ENCODE data around the genes TJP2, PTAR1 and KLF9.

- PRO-cap, result no peak
Observed at GRCh38 chr9:68738352-68738648, 33.3 kb downstream of the PIP5K1B start.

DNA sequence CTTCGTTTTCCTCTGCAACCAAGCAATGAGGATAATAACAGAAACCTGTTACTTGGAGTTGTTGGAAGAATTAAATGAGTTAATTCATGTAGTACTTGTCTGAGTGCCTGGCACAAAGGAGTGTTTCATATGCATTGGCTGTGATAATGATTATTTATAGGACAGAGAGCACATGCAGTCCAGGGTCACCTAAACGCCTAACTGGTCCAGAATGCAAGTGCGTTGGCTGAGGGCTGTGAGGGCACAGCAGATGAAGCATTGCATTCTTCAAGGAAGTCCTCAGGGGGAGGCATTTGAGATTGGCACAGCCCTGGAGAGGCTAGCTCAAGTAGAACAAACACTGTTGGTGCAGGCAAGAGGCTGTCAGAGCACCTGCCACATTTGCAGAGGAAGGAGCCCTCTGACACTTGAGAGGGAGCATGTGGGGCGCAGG, 24.9 kb downstream of the PABIR1 start:
- PRO-cap, result no peak

DNA sequence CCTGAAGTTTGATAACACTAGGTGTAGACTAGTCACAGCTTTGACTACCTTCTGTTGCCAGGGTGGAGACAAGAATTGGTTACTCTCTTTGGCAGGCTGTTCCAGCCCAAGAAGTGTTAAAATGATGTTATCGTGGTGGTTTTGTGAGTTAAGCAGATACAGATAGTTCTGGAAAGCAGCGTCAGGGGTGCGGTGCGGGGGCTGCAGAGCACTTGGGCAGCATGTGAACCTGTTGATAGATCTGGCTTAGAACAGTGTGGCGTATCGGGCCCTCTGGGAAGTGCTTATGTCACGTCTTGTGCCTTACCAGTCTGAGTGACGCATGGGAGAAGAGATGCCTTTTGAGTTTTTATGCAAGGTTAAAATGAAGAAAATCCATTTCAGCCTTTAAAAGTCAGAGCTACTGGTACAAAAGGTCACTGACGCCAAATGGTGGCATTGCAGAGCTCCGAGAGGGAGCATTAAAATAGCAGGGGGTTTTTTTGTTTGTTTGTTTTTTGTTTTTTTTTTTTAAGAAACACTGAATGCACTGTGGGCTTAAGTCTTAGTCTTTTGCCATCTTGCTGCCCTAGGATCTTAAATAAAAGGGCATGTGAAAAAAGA, 81.6 kb downstream of the PABIR1 start:
- PRO-cap, result no peak

GRCh38 chr9:69170636-69171547, 3.2 kb upstream of the TJP2 start:
- PRO-cap, result no peak

DNA sequence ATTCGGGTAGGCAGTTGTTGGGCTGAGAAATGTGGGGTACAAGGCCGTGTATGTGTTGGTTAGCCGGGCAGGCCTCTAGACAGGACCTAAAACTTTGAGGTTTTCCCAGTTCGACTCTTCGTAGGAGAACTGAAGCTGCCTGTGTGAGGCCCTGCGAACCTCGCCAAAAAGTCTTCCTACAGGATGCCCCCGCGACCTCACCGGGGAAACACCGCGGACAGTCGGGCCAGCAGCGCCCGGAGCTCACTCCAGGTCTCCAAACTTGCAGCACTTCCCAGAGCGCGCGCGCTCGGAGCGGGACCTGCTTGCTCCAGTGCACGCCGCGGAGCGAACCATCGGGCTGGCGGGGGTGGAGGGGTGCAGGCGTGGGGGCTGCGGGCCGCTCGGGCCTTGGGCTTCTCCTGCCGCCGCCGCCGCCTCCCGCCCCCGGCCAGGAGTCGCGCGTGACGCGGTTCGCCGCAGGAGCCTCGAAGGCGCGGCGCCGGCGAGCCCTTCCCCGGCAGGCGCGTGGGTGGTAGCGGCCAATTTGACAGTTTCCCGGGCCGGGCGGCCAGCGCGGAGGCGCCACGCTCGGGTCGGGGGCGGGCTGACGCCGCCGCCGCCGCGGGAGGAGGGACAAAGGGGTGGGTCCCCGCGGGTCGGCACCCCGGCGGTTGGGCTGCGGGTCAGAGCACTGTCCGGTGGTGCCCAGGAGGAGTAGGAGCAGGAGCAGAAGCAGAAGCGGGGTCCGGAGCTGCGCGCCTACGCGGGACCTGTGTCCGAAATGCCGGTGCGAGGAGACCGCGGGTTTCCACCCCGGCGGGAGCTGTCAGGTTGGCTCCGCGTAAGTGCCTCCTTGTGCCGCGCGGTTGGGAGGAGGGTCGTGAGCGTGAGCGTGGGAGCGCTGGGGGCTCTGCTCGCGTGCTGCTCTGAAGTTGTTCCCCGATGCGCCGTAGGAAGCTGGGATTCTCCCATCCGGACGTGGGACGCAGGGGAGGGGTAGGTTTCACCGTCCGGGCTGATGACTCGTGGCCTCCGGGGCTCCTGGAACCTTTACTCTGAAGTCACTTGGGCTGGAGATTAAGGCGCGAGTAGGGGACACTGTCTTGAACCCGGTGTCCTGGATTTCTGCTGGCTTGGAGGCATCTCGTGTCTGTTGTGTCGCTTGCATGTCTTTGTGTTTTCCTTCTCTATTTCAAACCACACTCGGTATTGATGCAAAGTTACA, at the start of gene TJP2:
TSS of gene TJP2 (plus strand) at position 668 of the 1,207 bp plus-strand sequence.
- PRO-cap, result bidirectional peak, plus-strand start at position 259 of the sequence, minus-strand start at position 287 of the sequence; bidirectional peak, plus-strand start at position 673 of the sequence, minus-strand start at position 536 of the sequence

GRCh38 chr9:69379565-69380188, 54.7 kb downstream of the ENTREP1 start:
- PRO-cap, result no peak

- PRO-cap, result bidirectional peak, plus-strand start at chr9:69759676, minus-strand start at chr9:69759723; bidirectional peak, plus-strand start at chr9:69760151, minus-strand start at chr9:69759932
Observed at GRCh38 chr9:69759324-69760597, at the start of gene PTAR1. Gene PTAR1 (minus strand): TSS chr9:69760011.

GRCh38 chr9:70046128-70047002, 2.7 kb downstream of the MAMDC2 start:
- PRO-cap, result no peak

- PRO-cap, result no peak
Observed at GRCh38 chr9:70143561-70144092, 100.0 kb downstream of the MAMDC2 start.

DNA sequence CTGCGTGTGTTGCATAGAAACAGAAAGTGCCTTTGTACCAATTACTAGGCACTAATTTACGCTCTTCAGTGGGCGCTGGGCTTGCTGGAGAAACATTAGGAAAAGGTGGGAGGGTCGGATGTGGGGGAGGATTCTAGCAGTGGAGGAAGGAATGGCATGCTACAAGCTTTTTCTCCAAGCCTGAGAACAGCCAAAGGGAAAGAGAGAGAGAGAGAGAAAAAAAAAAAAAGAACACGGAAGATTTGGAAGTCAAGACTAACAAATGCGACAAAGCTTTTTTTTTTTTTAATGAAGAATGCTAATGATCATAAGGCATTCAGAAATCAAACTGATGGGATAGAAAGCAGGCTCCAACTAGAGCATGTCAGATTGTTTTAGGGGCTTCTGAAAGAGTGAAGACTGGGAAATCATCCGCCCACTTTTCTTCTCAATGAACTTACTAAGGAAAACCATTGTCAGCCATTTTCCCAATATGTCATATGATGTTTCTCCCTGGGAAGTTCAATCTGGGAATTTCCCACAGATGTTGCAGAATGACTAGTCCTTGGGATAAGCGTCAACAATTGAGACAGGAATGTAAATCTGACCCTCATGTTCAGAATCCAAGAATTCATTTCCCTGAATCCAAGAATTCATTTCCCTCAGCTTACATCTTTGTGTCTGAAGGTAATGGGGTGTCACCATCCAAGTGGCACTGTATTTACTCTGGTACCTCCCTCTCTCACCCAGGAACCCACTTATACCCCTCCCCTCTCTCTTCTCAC, 7.6 kb downstream of the KLF9 start:
- PRO-cap, result no peak

DNA sequence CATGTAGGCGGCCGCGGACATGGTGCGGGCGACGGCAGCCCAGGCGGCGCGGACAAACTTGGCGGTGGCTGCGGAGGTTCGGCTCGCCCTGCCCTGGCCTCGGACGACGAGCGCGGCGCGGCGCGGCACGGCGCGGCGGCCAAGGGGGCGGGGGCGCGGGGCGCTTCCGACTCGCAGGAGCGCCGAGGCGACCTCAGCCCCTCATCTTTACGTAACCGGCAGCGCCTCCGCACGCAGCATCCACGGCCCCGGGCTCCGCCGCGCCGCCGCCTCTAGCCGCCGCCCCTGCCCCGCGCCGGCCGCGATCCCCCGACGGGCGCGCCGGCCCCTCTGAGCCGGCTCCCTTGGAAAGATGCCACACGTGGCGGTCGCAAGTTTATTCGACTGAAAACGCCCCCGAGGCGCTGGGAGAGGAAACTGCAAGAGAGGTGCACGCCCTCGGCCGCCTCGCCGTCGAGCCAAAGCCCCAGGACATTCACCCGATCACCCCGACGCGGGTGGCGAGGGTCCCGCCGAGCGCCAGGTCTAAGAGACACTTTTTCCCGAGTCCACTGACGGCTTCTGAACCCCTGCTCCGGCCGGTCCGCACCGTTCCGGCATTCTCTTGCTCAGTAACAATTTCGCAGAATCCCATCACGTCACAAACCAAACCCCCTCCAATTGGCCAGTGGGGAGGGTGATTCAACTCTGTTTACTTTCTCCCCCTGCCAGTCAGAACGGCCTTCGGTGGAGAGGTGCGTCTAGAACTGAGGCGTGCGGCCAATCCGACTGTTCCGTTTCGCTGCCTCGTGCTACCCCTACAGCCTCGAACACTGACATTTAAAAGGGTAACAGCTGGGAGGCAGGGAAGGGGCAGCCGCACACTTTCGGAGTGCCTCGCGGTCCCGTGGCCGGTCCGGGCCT, 863 bp downstream of the KLF9 start:
- PRO-cap, result bidirectional peak, plus-strand start at position 204 of the sequence, minus-strand start at position 346 of the sequence; bidirectional peak, plus-strand start at position 710 of the sequence, minus-strand start at position 606 of the sequence

- PRO-cap, result bidirectional peak, plus-strand start at chr9:70414486, minus-strand start at chr9:70414313
Observed at GRCh38 chr9:70414246-70414721, at the start of gene KLF9. Gene KLF9 (minus strand): TSS chr9:70414657.

GRCh38 chr9:70420170-70421121, 6.0 kb upstream of the KLF9 start:
- PRO-cap, result bidirectional peak, plus-strand start at chr9:70420286, minus-strand start at chr9:70420099; bidirectional peak, plus-strand start at chr9:70420460, minus-strand start at chr9:70420385; bidirectional peak, plus-strand start at chr9:70421009, minus-strand start at chr9:70420899

DNA sequence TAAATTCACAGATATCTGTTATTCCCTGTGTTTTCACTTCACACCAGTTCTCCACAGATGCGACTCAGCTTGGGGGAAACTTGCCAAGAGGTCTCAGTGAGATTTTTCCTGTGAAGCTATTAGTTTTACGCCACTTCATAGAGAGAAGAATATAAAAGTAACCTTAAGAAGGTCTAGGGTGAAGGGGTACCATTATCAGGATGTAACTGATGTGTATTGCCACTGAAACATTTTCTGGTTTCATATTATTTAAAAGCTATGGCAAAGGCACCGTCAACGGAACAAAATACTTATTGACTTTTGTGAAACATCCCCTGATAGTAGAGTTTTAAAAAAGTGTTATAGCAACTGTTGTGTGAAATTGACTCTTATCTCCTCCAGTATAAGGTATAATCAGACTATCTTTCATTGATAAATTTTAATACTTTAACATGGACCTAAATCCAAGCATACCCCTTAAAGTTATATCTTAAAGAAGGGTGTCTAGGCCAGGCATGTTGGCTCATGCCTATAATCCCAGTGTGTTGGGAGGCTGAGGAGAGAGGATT, 42.3 kb upstream of the KLF9 start:
- PRO-cap, result unidirectional peak, plus-strand start at position 252 of the sequence

DNA sequence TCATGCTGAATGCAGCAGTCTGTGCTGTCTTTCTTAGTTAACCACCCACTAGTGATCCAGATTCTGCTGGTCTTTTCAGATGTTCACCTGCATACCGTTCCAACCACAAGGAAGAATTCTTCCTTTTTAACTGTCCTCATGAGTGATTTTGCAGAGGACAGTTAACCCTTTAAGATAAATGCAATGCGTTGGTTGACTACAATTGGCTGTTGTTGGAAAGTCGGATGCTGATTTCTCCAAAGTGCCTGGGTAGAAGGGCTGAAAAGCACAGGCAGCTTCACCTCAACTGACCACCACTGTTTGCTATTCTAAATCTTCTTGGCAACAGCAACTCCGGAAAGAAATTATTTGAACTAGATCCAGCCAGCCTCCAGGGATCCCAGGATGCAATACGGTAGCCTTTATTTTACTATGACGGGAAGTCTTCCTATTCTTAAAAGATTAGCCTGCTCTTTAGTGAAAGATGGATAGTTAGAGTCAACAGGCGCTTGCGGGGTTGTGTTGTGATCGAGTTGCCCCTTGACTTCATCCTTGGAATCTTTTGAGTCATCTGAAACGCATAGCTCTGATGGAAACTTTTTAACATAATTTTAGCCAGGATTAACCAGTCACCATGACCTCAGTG, 78.5 kb upstream of the KLF9 start:
- PRO-cap, result no peak

DNA sequence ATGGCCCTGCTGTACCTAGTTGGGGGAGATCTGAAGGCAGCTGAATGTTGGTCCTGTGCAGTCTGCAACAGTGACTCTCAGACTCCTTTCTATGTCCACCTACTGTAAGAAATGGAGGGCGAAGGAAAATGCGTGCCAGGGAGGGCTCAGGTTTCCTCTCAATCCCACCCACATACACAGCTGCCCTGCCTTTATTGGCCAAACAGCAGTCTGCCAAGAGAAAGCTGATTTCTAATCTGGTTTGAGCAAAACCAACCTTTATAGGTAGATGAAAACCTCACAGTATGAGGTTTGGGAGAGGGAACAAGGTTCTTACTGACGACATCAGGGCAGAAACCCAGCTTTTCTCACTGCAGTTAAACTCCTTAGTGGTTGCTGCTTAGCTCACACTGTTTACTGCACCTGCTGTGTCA, 152.2 kb upstream of the KLF9 start:
- PRO-cap, result no peak

DNA sequence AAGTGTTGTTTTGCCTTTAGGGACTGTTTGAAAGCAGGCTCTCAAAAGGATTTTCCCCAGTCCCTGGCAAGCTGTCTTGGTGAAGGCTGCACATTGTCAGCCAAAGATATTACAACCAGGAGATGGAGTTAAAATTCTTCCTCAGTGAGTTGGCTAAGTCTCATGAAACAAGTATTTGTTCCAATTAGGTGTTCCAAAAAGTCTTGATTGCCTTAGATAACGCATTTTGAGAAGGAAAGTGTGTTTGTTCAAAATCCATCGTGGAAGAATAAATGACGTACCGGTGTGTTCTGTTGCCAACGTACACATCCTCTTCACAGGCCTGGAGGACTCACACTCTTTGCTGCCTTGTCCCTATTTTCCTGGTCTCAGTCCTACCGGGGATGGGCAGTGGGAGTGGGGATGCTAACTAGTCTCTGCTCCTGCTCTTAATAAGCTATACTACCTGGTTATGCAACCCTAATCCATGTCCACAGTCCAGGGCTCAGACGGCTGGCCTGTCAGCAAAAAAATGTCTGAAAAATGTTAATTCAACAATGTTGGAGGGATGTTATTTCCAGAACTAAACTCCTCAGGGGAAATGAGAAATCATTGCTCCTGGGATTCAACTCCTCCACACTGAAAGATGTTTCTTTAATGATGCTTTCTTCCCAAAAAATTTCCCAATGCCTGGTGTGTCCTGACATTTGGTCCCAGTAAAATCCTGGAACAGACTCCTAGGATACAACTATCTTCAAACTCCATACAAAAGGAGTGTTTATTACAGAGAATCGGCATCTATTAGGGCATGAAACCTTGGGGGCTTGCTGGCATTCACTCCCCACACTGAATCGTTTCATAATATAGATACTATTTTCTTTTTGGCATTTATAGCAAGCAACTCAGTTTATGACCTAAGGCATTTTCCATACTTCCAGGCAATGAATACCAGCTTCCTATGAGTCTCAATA, 175.4 kb upstream of the KLF9 start:
- PRO-cap, result no peak

DNA sequence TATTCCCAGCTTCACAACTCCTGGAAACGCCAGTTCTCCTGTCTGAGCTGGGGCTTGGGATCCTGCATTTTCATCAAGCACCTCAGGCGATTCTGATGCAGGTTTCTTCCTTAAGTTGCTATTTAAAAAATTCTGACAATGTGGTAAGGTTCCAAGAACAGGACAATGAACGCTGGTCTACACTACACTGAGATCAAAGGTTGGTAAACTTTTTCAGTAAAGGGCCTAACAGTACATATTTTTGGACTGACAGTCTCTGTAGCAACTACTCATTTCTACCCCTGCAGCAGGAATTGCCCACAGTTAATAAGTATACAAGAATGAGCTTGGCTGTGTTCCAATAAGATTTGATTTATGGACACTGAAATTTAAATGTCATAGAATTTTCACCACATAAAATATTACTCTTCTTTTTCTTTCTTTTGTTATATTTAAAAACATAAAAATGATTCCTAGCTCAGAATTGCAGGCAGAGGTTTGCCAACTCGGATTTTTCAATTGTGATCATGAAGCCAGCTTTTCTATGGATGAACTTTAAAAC, 87.6 kb downstream of the CEMIP2 start:
- PRO-cap, result no peak

DNA sequence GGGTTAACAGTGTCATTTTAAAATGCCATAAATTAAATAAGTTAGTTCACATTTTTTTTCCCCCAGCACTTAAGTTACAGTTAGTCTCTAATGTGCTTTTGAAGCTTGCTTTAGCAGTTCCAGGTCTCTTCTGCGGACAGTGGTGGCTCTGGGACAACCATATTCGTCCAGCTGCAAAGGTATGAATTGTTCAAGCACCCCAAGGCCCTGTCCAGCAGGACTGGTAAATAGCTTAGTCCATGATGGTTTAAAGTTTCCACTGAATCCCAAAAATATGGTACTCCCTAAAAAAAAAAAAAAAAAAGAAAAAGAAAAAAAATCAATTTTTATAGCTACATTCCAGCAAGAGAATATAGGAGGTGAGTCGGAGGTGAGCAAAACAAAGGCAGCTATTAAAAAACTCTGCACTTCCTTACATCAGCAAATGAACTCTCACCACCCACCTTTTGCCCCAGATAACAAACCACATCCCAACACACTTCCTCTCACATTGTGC, 83.2 kb downstream of the CEMIP2 start:
- PRO-cap, result no peak

DNA sequence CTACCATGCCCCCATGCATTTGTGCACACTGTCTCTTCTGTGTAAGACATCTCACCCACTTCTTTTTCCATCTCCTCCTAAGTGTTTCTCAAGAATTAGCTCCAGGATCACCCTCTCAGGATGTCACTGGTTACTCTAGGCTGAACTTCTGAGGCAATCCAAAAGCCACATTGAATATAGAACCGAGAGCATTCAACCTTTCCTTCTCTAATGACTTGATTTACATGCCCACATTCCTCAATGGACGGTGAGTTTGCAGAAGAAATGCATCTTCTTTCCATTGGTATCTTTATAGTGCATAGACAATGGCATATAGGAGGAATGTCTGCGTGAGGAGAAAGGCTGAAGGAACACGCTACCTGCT, 68.6 kb downstream of the CEMIP2 start:
- PRO-cap, result no peak

All from left lobe of liver (tissue), 1 donor.